Lung (tissue), 4 donors: ENCODE measurements around a stretch of chr9.

- PRO-cap, result no peak
- RAMPAGE, long total RNA, result no peak
- RRBS, result no CpG with 5 or more reads among the region's 3 CpGs
Observed at GRCh38 chr9:94924098-94924607, 197.7 kb downstream of the AOPEP start.

DNA sequence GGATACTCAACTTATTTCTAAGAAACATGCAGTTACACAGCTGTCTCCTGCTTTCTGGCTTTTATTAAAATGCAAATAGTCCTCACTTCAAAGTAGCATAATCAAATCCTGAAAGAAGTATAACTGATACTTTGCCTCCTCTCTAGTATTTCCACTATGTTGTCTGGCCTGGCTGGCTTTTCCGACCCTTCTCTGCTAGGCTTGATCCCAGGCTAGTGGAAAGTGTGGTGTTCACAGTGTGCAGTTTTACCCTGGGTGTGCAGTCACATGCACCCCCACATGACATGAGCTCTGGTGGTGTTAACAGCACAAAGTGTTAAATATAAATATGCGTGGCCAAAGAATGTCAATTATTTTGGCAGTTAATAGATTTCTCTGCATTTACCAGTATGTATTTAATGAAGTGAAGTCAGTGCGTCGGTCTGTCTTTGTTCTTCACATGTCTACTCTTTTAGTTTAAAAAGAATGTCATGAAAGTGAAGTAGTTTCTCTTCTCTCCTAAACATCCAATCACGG, 286.6 kb downstream of the FANCC start:
- PRO-cap, result no peak
- RAMPAGE, long total RNA, result no peak
- RRBS, result no CpG with 5 or more reads among the region's 5 CpGs

DNA sequence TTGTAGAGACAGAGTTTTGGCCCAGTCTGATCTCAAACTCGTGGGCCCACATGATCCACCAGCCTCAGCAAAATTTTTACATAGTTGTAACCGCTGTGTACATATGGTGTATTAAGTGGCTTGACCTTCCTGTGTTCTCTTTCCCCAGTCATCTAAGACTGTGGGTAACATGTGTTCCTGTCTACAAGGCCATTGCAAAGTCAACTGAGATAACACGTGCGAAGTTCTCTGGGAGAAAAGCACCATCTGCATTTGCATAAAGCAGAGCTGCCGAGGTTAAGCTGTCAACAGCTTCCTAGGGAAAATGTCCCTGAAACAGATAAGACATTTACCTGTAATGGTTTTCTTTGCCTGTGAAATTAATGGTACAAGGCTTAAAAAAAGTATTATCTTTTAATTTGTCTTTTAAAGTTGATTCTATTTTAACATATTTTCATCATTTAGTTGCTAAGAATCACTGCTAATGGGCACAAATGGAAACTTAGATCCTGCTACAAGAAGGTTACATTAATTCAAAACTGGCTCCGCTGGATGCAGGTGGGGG, 273.6 kb downstream of the FANCC start:
- PRO-cap, result no peak
- RAMPAGE, long total RNA, result no peak
- RRBS, result no CpG with 5 or more reads among the region's 6 CpGs

DNA sequence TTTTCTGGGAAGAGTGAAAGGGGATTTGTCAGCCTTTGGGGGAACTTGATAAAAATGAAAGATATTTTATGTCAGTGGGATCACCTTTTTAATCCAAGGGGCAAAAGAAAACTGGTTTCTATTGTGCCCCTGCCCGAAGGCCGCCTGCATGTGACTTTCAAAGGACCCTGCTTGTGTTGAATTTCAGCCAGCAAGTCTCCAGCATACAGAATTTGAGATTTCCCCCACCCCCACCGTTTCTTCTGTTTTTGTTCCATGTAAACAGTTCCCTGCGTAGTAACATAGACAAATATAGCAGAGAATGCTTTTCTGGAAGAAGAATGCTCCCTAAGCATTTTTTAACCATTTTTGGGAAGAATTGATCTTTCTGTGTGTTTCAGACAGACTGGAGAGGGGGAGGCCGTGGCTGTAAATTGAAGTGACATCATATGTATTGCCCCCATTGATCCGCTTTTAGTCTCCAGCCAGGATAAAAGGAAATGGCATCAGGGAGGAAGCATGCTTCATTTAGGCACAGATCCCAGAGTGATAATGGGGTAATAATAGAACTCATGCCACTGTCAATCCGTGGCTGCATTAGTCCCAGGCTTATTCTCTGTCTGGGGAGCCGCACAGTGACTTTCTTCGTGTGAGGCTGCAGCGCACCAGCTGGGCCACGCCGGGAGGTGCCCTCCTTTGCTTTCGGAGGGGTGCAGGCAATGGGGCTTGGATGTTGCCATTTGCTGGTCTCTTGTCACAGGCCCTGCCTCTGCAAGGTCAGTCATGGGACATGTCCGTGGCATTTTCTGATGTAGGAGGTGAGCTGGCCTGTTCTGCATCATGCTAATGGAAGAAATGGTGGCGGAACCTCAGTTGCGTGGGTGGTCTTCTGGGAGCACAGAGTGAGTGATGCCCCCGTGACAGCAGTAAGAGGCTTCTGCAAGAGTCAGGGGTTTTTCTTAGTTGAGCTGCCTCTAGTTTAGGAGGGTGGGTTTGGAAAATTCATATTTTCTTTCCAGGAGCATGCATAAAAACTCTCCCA, 261.5 kb downstream of the FANCC start:
- PRO-cap, result no peak
- RAMPAGE, long total RNA, result no peak
- RRBS, result no CpG with 5 or more reads among the region's 17 CpGs

DNA sequence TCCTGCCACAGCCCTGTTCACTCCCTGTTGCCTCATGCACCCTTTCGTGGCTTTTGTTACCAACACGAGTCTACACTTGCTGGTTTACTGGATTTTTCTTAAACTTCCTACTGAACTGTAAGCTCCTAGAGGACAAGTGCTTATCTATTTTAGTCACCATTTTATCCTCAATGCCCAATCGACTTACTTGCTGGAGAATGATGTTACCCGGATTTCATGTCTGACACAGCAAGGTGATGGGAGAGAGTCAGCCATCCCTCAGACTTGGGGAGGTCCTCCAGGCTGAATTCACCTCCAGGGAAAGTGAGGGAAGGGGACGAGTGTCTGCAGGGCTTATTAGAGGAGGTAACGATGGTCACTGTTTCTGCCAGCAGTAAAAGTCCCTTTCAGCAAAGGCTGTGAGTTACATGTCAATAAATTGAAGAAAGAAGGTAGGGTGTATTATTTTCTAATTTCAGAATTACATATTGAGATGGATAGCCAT, 248.5 kb downstream of the FANCC start:
- PRO-cap, result no peak
- RAMPAGE, long total RNA, result no peak
- RRBS, result no CpG with 5 or more reads among the region's 6 CpGs

- PRO-cap, result no peak
- RAMPAGE, long total RNA, result no peak
- RRBS, result 86% methylated on average over 7 of the region's 24 CpGs
Observed at GRCh38 chr9:95088752-95089699, 228.5 kb downstream of the FANCC start.

DNA sequence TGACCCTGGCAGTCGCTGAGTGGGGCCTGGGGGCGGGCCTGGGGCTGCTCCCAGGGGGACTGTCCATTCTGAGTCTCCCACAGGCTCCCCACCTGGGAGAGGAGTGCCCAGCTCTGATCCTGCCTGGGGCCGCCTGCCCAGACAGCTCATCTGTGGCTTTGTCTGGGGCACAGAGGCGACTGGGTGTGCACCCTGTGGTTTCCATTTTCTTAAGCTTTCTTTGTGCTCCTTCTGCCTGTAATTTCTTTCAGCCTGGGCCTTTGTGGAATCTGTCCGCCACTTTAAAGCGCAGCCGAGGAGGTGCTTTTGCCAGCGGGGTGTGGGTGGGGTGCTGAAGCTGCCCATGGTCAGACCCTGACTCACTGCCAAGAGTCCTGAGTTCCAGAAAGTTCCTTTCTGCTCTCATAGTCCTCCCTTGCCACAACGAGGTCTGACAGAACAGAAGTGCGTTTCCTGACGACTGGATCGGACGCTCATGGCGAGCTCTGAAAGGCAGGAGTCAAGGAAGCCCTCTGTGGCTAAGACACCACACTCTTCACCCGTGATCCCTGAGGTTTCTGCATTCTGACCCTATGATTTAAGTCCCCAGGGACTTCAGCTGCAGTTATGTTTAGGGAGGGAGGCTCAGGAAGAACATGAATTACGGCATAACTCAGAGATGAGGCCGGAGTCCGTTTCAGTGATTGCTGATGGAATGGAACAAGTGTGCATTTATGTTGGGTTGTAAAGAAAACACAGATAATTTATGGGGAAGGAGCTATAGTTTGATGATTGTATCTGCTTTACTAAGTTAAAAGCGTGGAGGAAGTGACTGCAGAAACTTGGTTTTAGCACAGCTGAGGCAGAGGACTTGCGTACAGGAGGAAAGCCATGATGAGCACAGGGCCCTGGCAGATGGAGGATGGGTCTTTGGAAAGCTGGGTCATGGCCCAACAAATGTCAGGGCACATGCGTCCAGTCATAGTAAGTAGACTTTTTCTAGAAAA, 224.9 kb downstream of the FANCC start:
- PRO-cap, result no peak
- RAMPAGE, long total RNA, result no peak
- RRBS, result no CpG with 5 or more reads among the region's 21 CpGs

GRCh38 chr9:95112668-95113524, 204.6 kb downstream of the FANCC start:
- PRO-cap, result no peak
- RAMPAGE, long total RNA, result no peak
- RRBS, result no CpG with 5 or more reads among the region's 12 CpGs

- PRO-cap, result no peak
- RAMPAGE, long total RNA, result no peak
- RRBS, result no CpG with 5 or more reads among the region's 30 CpGs
Observed at GRCh38 chr9:95313024-95313544, 4.4 kb downstream of the FANCC start.

DNA sequence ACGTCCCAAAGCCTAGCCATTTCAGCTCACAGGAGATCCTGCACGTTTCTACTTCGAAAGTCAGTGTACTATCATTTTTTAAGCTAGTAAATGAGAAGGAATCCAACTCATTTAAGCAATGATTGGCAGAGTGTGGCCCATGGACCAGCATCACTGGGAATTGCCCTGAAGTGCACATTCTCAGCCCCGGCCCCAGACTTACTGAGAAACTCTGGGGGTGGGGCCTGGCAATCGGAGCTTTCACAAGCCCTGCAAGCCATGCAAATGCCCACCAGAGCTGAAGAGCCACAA, 32.1 kb downstream of the PTCH1 start:
- PRO-cap, result no peak
- RAMPAGE, long total RNA, result no peak
- RRBS, result no CpG with 5 or more reads among the region's 5 CpGs

GRCh38 chr9:95588731-95589402, 79.8 kb upstream of the PTCH1 start:
- PRO-cap, result no peak
- RAMPAGE, long total RNA, result no peak
- RRBS, result no CpG with 5 or more reads among the region's 7 CpGs

DNA sequence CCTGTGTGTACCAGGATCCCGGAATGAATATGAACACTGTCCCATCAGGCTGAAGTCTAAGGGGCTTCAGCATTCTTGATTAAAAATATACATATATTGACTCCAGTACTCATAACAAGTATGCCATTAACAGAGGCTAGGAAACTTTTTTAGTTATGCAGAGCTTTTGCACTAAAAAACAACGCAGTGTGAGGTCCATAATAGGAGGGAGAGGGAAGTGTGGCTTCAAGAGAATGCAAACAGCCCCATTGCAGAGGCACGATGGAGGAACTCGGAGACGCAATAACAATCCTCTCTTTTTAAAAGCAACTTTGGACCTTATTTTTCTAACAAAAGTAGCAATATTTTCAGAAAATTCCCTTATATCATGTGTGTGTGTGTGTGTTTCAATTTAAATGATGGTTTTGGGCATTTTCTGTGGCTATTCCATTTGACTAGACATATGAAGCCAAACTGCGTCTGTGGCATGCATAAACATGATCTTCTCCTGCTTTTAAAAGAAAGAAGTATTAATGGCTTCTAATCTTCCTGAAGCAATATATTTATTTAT, 157.8 kb upstream of the PTCH1 start:
- PRO-cap, result no peak
- RAMPAGE, long total RNA, result no peak
- RRBS, result 70% methylated on average over 1 of the region's 6 CpGs

GRCh38 chr9:95772307-95773352, 102.9 kb upstream of the ERCC6L2 start:
- PRO-cap, result no peak
- RAMPAGE, long total RNA, result no peak
- RRBS, result 22% methylated on average over 16 of the region's 33 CpGs

DNA sequence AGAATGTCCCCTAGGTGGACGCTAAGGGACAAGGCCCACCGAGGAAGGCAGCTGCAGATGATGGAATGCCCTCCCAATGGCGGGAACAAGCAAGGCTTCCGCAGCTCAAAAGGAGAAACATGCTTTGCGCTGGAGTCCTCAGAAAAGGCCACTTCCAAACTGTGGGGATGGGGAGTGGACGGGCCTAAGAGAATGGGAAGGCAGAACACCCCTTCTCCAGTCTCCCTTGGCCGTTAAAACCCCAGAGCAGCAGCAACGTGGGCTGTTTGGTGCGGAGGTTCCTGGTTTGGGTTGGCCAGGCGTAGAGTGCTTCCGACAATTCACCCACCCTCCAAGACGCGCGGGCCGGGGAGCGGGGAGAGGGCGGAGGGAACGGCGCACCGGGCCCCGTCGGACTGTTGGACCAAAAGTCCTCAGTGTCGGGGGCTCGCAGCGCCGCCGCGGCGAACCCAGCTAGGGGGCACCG, 145.1 kb downstream of the ERCC6L2 start:
- PRO-cap, result no peak
- RAMPAGE, long total RNA, result no peak
- RRBS, result 1% methylated on average over 7 of the region's 30 CpGs

DNA sequence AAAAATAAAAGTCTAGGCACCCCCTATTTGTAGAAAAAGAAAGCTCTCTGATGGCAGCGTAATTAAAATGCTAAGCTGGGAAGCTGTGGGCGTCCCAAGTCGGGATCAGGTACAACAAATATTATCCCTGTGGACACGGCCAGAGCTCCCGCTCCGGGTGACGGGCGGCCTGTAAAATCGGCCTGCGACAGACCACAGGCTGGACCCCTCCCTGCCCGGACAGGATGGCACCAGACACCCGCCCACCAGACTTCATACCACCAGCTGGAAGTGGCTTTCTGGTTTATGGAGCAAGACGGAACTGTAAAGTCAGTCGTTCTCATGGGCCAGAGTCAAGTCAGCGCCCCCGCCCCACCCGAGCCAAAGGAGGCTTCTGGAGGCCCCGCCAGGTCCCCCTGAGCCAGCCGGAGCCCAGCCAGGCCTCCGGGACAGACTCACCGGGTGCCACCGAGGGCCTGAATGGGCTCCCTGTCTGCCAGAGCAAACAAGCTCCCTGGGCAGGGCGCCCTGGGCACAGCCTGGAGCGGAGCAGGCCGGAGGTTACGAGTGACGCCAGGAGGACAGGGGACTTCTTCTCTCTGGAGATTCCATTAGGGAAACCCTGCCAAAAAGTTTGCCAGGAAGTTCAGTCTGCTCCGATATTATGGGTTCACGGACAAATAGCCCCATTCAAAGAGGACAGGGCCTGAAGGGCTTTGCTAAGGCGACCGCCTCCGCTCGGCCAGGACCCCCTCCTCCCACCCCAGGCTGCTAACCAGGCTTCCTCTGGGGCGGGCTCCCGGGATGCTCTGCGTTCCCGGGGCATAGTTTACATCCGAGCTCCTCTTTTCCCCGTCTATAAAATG, 173.7 kb downstream of the ERCC6L2 start:
- PRO-cap, result no peak
- RAMPAGE, long total RNA, result no peak
- RRBS, result 59% methylated on average over 11 of the region's 39 CpGs

DNA sequence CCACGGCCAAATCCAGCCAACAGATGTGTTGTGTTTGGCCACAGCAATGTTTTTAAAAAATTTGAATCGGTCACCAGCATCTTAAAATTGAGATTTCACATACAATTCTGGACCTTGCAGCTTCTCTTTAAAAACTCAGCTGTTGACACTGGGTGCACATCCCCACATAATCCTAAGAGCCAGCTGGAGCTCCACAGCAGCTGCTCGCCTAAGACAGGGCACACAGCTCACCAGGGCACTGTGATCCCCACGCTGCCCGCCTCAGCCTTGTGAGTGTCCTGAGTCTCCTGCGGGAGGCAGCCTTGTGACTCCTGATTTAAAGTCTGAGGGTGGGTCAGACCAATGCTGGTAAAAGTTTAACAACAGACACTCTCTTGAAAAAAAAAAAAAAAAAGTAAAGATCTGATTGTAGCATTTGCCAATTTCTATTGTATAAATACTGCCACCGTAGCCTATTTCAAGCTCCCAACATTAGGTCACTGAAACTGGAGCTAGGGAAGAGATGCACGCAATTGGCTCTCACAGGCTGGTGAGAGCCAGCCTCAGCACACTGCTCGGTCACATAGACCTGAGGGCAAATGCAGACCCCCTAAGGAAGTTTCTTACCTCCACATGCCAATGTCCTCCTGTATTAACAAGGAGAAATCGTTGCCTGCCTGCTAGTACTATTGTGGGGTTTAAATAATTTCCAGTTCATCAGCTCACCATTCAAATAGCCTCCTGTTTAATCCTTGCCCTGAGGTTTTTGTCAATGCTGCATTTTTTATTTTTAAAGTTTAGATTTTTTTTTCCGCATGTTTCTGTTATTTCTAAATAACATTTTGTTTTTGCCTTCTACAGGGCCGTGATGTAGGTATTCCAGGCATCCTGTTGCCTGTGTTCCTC, 124.7 kb downstream of the HSD17B3 start:
- PRO-cap, result no peak
- RAMPAGE, long total RNA, result no peak
- RRBS, result no CpG with 5 or more reads among the region's 12 CpGs

DNA sequence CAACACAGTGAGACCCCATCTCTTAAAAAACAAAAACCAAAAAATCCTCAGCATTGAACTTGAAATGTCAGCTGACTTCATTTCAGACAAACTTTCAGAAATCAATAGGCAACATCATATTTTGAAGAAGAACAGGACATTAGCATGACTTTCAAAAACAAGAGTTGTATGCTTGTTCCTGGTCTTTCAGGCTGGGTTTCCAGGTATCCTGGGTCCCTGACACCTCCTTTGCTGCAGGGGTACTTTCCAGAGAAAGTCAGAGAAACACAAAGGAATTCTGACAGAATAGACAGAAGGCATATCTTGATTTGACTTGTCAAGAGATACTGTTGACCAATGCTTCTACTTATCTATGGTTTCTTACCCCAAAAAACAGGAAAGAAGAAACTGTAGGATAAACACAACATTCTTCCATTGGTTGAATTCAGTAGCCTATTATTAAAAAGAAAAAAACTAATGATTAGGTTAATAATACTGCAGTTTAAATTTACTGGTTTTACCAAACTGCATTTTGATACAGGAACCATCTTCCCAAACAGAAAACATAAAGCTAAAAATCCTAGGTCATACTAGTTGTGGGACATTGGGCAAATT, 34.5 kb upstream of the HSD17B3 start:
- PRO-cap, result no peak
- RAMPAGE, long total RNA, result no peak

GRCh38 chr9:96339555-96340149, 37.7 kb upstream of the HSD17B3 start:
- PRO-cap, result no peak
- RAMPAGE, long total RNA, result no peak
- RRBS, result no CpG with 5 or more reads among the region's 4 CpGs

GRCh38 chr9:96342294-96342628, 40.3 kb upstream of the HSD17B3 start:
- PRO-cap, result no peak
- RAMPAGE, long total RNA, result no peak
- RRBS, result no CpG with 5 or more reads among the region's 7 CpGs

- PRO-cap, result no peak
- RAMPAGE, long total RNA, result no peak
- RRBS, result no CpG with 5 or more reads among the region's 15 CpGs
Observed at GRCh38 chr9:96407100-96407425, 11.1 kb downstream of the ZNF367 start.